GM23248 (cell line): ENCODE measurements around a stretch of chr6.

GRCh38 chr6:36114748-36115748 lies 15.3 kb upstream of the MAPK13 start:
- RAMPAGE, long total RNA: no peak

- RAMPAGE, long total RNA: no peak
Measured at GRCh38 chr6:36120870-36121422, 9.4 kb upstream of the MAPK13 start.

DNA sequence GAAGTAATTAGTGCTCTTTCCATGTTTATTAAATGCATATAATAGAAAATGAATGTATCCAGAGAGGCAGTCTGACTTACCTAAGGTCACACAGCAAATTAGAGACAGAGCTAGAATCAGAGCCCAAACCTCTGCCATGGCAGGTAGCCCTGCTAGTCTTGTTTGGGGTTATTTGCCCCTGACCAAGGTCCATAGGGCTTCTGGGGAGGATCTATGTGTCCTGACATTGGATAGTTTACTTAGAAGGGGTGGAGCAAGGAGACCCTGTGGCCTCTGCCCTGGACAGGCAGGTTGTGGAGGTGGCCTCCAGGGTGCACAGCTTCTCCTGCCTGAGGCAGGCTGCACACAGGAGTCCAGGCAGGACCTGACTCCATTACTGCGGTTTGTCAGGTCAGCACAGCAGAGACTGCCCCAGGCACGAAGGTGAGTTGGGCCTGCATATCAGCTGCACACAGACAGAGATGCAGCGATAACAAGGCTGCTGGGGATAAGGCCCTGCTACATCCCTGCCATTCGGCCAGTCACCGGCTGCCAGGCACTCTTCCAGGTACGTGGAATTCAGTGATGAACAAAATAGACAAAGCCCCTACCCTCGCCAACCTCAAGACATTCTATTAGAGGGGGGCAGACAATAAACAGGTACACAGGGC lies 8.2 kb upstream of the MAPK13 start:
- RAMPAGE, long total RNA: no peak

GRCh38 chr6:36122793-36123348 lies 7.4 kb upstream of the MAPK13 start:
- RAMPAGE, long total RNA: no peak

DNA sequence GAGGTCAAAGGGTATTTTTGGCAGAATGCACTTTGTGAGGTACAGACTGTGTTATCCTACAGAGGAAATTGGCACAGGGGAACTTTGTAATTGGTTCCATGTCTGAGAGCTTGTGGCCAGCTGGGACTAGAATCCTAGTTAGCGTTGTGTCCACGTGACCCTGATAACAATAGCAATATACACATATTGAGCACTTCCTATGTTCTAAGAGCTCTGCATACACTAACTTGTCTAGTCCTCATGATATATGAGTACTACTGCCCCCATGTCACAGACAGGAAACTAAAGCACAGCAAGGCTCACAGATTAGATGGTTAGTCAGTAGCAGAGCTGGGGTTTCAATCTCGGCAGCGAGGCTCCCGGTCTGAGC lies 1.3 kb downstream of the MAPK13 start:
- RAMPAGE, long total RNA: no peak

GRCh38 chr6:36204291-36205063 lies 7.9 kb downstream of the BRPF3 start:
- RAMPAGE, long total RNA: no peak

DNA sequence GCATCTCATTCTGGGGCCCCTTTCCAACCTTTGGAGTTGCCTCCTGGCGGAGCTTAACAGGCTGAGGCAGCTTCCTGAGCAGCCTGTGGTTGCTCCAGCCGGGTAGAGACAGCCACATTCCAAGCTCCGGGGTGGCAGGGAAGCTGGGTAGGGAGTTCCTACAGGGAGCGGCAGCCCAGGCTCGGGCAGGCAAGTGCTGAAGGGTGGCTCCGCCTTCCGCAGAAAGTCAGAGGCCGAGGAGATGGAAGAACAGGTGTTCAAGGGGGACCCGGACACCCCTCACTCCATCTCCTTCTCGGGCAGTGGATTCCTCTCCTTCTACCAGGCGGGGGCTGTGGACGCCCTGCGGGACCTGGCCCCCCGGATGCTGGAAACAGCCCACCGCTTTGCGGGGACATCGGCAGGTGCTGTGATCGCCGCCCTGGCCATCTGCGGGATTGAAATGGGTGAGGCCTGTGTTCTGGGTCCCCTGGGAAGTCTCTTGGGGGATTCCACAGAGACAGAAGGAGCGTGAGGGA lies 418 bp downstream of the PNPLA1 start:
- RAMPAGE, long total RNA: no peak

GRCh38 chr6:36335583-36336101 lies 1.0 kb downstream of the BNIP5 start:
- RAMPAGE, long total RNA: no peak

DNA sequence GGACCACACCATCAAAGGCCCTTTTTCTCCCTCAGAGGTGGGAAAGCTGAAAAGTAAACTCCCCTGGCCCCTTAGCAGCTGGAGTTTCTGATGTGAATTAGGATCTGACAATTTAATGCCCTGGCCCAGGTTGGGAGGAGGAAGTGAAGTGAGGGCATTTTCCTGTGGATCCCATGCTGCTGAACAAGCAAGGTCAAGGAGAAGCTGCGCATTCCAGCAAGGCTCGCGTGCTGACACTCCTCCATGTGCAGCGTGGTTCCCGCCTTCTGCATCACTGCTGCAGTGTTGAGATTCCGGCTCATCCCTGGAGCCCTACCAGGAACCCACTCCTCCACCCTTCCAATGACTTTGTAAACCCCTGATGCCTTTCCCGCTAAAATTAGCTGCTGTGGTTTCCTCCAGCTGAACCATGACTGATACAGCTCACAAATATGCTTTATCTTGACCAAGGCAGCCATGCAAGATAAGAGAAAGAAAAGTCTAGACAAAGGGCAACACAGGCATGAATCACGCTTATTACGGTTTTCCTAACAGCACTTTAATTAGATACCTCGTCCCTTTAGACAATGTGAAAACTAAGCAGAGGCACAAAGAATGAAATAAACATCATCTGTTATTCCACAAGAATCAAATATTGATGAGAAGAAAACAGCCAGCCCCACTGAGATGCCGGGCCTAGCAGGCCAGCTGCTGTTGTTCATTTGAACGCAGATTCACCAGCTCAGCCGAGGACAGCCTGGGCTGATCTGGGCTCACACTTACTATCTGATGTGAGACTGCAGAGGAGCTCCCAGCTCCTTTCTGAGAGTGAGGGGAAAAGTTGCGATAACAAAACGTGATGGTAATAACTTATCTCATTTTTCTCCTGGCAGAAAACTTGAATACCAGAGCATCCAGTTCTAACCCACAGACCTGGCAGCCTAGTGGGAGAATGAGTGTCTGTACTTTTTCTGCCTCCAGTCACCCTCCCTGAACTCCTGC lies 14.2 kb upstream of the BNIP5 start:
- RAMPAGE, long total RNA: no peak

DNA sequence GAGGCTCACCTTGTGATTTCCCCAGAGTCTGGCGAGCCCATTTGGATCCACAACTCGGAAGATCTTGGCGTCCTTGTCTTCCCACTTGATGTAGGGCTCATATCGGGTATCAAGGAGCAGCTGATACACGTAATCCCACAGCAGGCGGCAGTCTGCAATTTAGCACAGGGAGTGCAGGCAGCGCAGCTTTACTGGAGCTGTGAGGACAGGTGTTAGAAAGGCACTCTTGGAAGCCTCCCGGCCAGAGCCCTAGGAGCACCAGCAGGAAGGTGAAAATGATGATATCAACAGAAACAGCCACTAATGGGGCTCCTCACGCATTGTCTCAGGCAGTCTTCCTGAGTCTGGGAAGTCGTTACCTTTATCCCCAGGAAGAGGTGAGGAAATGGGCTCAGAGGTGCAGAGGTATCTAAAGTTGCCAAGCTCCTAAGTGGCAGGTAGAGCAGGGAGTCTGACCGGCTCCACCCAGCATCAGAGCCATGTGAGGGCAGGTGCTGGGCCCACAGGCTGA lies 18.5 kb downstream of the ETV7 start:
- RAMPAGE, long total RNA: no peak

GRCh38 chr6:36423056-36424356 lies 19.1 kb downstream of the PXT1 start:
- RAMPAGE, long total RNA: no peak

GRCh38 chr6:36504900-36505521 lies 42.3 kb downstream of the STK38 start:
- RAMPAGE, long total RNA: no peak

DNA sequence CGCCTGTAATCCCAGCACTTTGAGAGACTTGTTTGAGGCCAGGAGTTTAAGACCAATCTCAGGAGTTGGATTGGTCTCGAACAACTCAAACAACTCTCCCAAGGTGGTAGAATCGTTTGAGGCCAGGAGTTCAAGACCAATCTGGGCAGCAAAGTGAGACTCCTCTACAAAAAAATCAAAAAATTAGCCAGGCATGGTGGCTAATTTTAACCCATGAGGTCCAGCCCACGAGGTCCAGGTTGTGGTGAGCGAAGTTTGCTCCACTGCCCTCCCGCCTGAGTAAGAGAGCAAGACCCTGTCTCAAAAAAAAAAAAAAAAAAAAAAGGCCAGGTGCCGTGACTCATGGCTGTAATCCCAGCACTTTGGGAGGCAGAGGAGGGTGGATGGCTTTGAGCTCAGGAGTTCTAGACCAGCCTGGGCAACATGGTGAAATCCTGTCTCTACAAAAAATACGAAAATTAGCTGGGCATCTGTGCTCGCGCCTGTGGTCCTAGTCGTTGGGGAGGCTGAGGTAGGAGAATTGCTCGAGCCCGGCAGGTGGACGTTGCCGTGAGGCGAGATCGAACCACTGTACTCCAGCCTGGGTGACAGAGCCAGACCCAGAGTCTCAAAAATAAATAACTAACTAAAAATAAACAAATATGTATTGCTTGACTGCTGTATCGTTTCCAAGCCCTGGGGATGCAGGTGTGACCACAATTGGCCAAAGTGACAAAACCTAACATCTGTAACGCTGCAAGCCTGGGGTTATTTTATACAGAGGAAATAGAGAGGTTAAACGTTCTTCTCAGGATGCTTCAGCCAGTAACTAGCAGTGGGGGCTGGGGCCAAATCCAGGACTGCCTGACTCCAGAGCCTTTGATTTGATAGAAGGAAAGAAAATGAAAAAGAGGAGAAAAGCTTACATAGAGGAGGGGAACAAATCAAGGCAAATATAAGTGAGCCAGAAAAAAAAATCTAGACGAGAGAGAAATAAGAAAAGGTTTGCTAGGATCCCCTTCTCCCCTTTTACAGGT lies 2.1 kb upstream of the SRSF3 start:
- RAMPAGE, long total RNA: no peak

- RAMPAGE, long total RNA: no peak
Measured at GRCh38 chr6:36602840-36604037, 9.1 kb downstream of the SRSF3 start.

DNA sequence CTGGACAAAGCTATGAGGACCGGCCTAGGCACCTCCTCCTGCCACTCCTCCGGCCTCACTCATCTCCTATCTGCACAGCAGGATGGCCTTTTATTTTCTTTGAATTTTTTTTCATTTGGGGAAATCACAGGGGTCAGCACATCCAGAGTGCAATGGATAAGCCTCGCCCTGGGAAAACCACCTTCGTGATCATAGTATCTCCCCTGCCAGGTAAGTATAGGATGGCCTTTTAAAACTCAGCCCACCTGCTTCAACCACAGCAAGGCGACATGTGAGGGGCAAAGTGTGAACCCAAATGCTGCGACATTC lies 39.1 kb upstream of the CDKN1A start:
- RAMPAGE, long total RNA: no peak

DNA sequence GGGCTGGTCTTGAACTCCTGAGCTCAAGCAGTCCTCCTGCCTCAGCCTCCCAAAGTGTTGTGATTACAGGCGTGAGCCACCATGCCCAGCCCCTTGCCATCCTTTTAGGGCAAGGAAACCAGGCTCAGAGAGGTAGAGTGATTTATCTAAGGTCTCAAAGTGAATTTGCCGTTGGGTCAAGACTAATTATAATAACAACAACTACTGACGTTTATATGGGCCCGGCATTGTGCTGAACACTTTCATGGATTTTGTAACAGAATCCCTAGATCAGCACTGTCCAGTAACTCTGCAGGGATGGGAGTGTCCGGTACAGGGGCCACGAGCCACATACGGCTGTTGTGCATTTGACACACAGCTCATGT lies 6.5 kb downstream of the CDKN1A start:
- RAMPAGE, long total RNA: no peak

- RAMPAGE, long total RNA: no peak
Measured at GRCh38 chr6:36751850-36752412, 54.3 kb downstream of the RAB44 start.

DNA sequence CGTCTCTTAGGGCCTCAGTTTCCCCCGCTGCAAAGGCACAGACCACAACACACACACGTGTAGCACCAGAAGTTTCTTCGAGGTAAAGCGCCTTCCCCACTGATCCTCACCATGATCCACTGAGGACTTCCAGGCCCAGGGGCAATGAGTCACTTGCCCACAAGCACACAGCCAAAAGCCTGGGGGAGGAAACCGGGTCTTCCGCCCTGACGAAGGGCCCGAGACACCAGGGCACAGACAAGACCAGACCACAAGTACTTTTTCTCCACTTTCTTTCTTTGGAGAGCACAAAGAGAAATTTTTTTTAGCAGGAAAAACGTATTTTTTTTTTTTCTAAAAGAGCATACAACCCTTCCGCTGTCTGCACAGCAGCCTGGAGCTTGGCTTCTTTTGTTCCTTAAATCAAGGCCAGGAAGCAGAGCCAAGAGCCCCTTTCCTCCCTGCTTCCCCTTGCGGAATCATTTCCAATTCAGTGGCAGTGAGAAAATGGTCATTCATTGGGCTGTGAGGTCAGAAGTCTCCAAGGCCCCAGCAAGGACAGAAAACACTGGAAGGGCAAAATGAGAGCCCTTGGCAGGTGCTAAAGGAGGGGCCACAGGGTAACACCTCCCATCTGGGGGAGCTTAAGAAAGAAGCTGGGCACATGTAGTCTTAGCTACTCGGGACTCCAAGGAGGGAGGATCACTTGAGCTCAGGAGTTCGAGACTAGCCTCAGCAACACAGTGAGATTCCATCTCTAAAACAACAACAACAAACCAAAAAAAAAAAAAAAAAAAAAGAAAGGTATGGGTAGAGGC lies 11.5 kb downstream of the CPNE5 start:
- RAMPAGE, long total RNA: no peak

- RAMPAGE, long total RNA: no peak
Measured at GRCh38 chr6:36836393-36837191, 2.7 kb downstream of the CPNE5 start.

- RAMPAGE, long total RNA: no peak
Measured at GRCh38 chr6:36842887-36843711, 3.9 kb upstream of the CPNE5 start.